WTC11 (cell line): ENCODE data around the genes DTWD1, USP8, USP50 and DMXL2.

DNA sequence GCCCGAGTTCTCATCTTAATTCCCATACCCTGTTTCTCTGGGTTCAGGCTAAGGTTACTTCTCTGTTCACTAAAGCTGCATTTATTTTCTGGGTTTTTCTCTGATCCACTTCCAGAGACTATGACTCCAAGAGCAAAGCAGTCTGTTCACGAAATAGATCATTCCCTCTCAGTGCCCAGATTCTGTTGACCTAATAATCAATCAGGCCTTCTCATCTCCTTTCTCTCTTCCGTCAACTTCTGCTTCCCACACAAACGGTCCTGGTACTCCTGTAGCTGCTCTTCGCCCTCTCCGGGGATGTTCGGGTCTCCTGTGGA, 61.3 kb downstream of the DUT start:
- PRO-cap, result no peak

- PRO-cap, result no peak
Measured at GRCh38 chr15:49619940-49620556, 570 bp downstream of the FAM227B start.

DNA sequence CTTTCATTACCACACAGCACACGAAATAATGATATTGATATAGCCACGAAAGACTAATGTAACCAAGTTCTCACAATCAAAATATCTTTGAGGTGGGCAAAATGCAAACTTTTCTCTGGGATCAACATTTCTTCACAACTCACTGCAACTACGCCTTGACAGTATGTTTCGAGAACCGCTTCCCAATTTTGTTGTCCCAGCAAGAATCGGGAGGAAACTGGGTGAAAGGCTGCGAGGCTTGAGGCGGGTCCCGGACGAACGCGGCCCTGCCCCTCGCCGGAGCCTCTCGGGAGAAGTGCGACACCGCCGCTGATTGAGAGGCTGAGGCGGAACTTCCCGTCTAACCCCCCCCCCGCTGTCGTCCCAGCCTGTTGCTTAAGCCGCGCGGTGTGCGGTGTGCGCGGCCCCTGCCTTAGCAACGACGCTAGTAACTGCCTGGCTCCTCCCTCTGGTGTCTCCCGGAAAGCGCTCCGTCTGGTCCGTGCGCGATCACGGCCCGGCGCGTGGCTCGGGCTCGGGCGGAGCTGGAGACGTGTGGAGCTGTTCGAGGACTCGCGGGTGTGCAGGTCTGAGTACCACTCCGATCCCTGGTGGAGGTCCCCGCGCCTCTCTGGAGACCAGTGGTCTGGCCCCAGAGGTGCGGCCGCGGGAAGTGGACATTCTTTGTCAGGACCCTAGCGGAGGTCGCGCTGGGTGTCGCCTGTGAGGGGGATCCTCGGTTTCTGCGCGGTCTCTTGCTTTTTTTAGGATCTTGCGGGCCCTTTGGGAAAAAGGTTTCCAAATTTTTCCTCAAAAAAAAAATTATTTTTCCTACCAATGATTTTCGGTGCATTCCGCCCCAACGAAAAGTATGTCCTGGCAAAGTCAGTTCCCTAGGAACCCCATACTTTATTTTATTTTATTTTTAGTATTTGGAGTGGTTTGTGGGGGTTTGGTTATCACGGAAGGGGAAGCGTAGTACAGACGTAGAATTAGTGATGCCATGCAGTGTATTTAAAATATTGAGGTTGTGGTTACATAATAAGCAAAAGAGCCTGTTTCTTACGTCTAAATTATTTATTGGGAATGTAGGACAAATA, at the start of gene DTWD1:
TSS of gene DTWD1 (plus strand) at position 492 of the 1,079 bp plus-strand sequence.
- PRO-cap, result bidirectional peak, plus-strand start at position 492 of the sequence, minus-strand start at position 219 of the sequence; unidirectional peak, minus-strand start at position 726 of the sequence

DNA sequence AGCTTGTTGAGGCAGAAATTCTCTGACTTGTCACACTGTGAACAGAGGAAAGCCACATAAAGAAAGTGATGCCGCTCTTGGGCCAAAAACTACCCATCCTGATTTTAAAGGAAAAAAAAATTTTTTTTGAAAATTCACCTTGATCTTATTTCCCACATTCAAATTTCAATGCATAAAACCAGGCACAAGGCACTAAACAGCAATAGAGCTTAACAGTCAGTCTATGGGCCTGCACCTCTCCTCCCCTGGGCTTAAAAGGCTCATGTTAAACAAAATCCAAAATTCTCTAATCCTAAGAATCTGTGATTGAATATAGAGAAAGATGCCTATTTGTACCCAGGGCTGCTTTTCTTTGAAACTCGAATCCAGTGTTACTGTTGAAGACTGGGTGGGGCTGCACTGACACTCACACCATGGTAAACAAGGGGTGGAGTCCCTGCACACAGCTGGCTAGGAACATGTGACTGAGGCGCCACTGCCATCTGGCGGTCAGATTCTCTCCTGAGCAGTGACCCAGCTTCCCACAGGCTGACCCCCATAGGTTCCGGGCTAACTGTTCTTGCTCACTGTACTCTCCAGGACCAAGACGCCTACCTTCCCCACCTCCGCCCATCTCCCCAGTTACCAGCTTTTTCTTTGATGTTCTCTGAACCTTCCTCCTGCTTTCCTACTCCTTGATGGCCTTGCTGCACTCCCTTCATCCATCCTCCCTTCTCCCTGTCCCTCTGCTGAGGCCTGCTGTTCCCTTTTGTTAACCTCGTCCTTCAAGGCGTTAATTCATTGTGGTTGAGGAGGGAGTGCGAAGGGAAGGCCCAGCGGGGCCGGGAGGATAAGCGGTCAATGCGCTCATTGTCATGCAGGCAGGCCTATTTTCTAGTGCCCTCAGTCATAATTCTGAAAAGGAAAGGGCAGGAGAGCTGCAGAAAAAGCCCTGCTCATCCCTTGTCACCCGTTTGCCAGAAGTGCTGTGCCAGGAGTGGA, 115.3 kb downstream of the ATP8B4 start:
- PRO-cap, result no peak

DNA sequence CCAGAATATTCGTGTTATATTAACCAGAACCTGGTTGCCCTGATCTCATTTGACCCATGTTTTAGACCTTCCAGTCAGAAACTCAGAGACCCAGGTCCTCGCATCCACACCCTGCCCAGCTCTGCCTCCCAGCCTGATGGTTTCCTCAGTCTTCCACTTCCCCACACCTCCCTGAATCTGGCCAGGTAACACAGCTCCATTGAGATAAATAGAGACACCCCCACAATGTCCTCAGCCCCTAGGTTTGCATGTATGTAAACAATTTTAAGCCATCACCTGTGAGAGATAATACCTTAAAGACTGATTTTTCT, 27.1 kb downstream of the HDC start:
- PRO-cap, result no peak

DNA sequence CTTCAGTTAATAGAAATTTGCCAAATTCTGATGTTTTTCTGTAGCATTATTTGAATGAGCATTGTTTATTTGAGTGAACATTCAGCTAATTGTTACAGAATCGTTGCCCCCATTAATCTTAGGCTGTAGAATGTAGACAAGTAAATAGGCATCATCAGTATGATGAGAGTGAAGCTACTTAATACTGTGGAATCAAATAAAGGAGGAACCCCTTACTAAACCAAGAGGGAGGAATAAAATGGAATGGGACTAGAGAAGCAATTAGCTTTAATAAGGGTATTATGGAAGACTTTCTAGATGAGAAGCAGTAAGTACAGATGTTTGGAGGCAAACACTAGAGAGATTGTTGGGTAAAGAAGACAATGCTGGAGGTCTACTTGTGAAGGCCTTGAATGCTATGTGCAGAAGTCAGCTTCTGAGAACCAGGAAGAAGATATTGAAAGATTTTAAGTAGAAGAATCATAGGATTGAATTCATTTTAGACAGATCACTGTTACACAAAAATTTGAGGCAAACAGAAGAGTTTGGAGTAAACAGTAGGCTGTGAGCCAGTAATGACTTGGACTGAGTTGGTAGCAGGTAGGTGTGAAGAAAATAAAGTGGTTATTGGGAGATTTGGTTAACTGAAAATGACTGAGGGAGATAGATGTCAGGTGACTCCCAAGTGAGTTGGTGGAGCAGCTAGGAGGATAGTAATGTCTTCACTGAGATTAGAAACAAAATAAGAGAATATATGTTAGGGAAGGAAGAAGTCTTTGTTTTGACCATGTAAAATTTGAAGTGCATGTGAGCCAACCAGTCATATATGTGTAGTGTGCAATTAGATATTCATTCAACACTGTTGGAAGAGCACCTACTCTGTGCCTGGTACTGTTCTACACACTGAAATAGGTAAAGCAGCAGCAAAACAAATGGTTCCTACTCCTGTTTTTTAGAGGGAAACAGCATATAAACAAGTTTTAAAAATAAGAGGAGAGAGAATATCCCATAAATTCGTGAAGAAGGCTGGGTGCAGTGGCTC, 1.7 kb upstream of the GABPB1 start:
- PRO-cap, result no peak

- PRO-cap, result bidirectional peak, plus-strand start at chr15:50424440, minus-strand start at chr15:50424138
Measured at GRCh38 chr15:50423865-50424641, at the start of gene USP8. Gene USP8, plus strand, starts transcription at chr15:50424405.

GRCh38 chr15:50546446-50546968, at the start of gene USP50:
Gene USP50, minus strand, starts transcription at chr15:50546666.
- PRO-cap, result no peak

- PRO-cap, result no peak
Measured at GRCh38 chr15:51075130-51075882, 19.4 kb downstream of the TNFAIP8L3 start.

DNA sequence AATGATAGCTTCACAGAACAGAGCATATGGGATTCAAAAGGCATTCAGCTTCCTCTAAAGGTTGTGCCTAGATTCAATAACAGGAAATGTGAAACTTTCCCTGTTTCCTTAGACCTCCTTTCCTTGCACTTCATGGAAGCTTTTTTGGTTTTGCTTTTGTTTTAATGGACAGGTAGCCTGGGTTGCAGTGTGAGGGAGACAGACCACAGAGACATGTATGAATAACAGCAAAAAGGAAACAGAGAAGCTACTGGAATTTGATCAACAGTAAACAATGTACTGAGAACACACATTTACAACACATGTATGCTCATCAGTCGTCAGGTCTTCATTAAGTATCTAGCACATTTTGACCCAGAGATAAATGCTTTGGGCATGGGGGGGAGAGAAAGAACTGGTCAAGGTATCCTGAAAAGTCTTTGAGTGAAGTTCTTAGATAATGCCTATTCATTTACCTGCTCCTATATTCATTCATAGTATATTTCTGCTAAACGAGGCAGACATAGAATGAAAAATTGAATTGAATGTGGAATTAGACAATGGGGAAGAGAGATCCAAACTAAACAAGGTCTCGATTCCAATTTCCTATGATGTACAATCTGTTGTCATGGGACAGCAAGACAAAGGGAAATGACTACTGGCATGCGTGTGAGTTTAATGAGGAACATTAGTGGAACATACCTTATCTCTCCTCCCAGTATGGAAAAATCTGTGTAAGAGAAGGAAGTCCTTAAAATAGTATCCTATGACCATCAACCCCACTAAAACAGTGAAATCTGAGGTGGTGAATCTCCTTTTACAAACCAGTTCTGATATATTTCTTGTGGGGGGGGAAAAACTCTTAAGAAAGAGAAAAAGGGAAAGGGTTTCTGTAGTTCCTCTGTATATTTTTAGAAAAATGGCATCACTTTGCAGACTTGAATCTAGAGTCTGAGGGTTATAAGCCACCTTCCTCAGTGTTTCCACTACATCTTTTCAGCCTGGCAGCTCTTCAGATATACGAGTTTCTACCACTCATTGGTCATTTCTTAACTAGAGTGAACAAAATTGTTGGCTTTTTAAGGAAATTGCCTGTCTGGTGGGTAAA, 2.7 kb upstream of the TNFAIP8L3 start:
- PRO-cap, result no peak

- PRO-cap, result no peak
Measured at GRCh38 chr15:51098117-51098535, 3.4 kb upstream of the TNFAIP8L3 start.

DNA sequence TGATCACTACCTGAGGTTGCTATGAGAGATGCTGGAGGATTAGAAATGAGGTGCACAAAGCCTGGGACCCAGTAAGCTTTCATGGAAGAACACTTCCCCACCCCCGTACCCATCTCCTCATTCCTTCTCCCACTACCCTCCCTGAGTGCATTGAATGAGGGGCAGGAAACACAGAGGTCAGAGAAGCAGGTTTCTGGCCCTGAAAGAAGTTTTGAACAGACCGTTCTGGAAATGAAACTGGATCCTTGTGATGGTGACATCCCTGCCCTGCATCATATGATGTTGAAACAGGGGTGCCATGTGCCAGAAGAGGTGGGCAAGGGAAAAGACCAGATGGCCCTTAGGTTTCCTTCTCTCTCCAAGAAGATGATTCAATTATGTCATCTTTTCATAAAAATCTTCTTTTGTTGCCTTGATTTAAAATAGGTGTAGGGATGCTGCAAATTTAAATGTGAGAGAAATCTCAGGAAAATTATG, 19.7 kb upstream of the TNFAIP8L3 start:
- PRO-cap, result no peak

GRCh38 chr15:51267430-51268241, 70.8 kb downstream of the CYP19A1 start:
- PRO-cap, result no peak

GRCh38 chr15:51318331-51318748, 20.1 kb downstream of the CYP19A1 start:
- PRO-cap, result no peak

- PRO-cap, result no peak
Measured at GRCh38 chr15:51331938-51332776, 6.2 kb downstream of the CYP19A1 start.

DNA sequence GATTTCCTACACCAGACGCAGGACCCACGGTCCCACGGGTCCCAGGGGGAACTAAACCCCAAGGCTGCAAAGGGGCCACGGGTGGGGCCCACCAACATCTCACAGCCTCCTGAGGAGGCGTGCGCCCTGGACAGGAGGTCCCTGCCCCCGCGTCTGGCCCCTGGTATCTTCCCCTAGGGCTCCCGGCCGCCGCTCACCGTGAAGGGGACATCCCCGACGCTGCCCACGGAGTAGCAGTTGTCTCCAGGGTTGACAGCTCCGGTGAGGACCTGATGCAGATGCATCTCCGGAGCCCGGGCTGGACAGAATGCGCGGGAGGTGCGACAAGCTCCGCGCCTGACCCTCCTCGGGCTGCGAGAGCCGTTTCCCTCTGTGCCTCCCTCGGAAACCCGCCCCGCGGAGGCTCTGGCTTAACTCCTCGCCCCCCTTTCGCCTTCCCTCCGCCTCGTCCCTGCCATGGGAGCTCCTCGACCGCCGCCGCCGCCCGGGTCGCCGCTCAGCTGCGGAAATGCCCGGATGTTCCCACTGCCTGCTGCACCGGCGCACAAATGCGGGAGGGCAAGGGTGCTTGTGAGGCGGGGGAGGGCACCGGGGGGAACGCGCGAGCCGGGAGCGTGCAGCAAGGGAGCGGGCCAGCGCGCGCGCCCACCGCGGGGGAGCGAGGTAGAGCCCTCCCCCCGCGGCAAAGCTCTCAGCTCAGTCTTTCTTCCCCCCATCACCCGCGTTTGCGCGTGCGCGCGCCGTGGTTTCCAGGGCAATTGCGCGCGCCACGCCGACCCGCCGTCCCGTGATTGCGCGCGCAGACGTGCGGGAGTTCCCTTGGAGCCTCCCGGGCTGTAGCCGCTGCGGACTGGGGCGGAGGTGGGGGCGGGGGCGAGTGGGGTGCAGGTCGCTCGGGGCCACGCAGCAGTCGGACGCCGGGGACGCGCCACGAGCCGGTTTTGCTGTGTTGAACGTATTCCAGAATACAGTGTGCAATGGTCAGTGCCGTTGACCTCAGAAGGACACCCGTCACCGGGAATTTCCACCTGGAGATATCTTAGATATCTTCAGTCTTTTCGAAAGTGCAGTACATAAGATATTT, at the start of gene DMXL2:
TSS of gene DMXL2 (minus strand) at position 510 of the 1,084 bp plus-strand sequence.
- PRO-cap, result no peak

DNA sequence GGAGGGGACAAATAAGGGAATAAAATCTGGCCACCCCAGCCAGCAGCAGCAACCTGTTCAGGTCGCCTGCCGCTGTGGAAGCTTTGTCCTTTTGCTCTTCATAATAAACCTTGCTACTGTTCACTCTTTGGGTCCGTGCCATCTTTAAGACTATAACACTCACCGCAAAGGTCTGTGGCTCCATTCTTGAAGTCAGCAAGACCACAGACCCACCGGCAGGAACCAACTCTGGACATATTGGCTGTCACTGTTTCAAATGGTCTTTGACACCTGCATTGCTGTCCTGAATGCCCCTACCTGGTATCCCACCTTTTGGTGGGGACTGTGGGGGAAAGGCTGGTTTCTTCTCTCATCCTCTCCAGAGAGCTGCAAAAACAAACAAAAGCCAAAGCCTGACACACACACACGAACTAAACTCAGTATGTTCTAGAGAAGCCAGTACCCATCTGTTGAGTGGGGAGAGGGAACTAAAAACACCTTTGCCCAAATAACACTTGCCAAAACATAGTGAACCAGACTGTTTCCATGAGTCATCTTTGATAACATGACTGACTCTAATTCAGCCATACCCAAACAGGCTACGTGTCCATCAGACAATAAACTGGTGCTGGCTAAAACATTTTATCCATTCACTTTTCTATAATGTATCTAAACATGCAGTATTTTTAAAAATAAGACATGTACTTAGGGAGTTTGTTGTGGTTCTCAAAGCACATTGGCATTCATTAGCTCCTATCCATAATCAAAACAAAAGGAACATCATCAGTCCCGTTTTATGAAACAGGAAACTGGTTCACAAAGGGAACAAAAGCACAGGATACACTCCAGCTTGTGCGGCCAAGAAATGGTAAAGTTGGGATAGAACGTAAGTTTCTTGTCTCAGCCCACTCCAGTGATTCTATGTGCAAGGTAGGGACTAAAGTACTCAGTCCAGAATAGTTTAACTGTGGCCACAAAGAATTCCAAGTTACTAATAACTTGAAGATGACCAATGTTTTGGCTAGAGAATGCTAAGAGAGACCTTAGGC, 16.2 kb downstream of the LYSMD2 start:
- PRO-cap, result no peak

GRCh38 chr15:51866500-51867077, 37.1 kb downstream of the TMOD3 start:
- PRO-cap, result no peak

GRCh38 chr15:51981576-51981837, 9.9 kb upstream of the LEO1 start:
- PRO-cap, result no peak

DNA sequence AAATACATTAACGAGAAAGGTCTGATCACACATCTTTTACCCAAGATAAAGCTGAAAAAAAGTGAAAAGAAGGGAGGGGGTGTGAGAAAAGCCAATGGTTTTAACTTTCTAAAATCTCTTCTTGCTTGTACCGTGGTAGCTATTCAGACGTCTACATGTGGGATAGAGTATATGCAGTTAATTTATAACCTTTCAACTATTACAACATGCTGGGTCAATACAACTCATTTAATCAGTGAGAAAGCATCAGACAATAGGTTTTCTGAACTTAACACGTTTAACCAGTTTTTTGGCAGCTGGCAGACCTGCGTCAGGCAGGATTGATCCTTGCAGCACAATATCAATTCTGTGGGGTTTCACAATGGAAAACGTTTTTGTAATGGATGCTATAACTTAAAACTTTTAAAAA, 6.5 kb downstream of the GNB5 start:
- PRO-cap, result no peak